Mammary microvascular endothelial cell (primary cell): Measurements from ENCODE around the genes SPATA46, C1orf226, SH2D1B, DDR2, HSD17B7, RGS5 and NUF2.

GRCh38 chr1:161922212-161922899 lies 101.3 kb downstream of the OLFML2B start:
- RAMPAGE, long total RNA = no peak

- RAMPAGE, long total RNA = no peak
Observed at GRCh38 chr1:162002895-162003780, 20.5 kb downstream of the OLFML2B start.

- RAMPAGE, long total RNA = no peak
Observed at GRCh38 chr1:162024166-162024701, 565 bp upstream of the OLFML2B start.

GRCh38 chr1:162374027-162374375 lies 2.7 kb downstream of the SPATA46 start:
- RAMPAGE, long total RNA = no peak

DNA sequence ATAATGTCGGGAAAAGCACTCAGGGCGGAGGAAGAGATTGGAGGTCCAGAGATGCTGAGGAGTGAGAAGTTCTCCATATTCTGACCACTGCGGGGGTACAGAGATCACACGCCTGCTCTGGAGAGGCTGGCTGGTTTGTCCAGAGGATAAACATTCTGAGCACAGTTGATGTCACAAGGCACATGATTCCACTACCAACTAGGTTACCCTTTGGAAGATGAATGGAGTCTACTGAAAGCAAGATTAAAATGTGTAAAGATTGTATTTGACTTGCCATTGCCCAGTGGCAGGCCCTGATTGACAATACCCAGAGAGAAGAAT lies at the start of gene SPATA46:
Gene SPATA46, minus strand, starts transcription at position 141 of the 321 bp plus-strand sequence.
- RAMPAGE, long total RNA = no peak

- RAMPAGE, long total RNA = no peak
Observed at GRCh38 chr1:162381384-162382265, at the start of gene C1orf226. C1orf226 (plus strand) TSS chr1:162381728.

DNA sequence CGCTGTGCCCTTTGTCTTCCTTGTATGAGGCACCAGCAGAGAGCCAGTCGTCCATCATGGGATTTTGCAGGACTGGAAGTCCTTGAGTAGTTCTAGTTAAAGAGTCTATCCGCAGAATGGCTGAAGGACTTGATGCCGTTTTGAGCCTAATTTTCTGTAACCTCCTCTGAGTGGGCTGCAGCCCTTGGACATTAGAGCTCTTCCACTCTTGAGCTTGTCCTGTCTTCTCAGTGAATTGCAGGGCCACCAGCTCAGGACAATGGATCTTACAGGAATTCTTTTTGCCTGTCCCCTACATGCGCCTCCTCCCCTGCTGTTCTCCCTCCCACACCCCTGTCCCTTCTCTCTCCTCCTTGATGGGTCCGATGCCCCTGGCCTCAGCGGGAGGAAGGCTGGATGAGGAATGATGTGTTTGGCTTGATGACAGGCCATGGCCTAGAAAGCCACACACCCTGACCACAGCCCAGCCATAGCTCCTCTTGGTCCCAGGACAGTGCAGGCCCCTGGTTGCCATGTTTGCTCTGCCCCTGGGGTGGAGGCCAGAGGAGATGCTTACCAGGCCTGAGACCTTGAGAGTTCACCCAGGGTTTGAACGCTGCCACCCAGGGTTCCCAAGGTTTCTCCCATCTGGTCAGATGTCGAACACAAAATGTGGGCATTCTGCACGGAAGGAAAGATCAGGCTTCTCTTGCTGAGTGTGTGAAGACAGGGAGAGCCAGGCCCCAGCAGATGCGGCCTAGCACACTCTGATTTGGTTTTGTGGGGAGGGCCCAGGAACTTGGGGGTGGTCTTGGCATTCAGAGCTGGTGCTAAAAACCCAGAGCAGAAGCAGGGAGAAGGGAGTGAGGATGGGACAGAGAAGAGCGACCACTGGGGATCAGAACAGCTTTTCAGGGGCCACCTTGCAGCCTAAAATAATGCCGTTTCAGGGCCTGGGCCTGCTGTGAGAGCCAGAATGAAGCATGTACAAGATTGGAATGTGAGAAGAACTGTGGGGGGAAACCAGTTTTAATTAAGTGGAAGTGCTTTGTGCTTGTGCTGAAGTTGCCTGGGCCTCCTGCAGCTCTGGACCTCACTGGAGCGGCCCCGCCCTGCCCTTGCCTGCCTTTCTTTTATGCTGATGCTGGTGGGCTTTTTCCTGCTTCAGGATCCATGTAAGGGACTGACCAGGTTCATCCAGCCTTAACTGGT lies 2.6 kb downstream of the C1orf226 start:
- RAMPAGE, long total RNA = no peak

DNA sequence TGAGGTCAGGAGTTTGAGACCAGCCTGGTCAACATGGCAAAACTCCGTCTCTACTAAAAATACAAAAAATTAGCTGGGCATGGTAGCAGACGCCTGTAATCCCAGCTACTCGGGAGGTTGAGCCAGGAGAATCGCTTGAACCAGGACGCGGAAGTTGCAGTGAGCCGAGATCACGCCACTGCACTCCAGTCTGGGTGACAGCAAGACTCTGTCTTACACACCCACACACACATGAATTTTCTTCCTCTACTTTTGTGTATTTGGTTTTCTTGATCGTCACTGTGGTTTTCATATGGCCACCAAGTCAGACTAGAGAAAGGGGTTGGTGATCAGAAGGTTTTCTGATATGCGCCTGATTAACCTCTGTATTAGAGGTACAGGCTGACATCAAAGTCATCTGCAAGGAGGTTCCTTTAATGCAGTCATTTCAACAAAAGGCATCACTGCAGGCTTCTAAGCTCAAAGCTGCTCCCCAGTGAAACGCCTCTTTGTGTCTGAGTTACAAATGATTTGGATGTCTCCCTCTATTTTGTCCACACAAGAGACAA lies 11.1 kb downstream of the SH2D1B start:
- RAMPAGE, long total RNA = no peak

- RAMPAGE, long total RNA = no peak
Observed at GRCh38 chr1:162412026-162412361, at the start of gene SH2D1B. SH2D1B (minus strand) TSS chr1:162412136.

GRCh38 chr1:162421732-162422432 lies 9.9 kb upstream of the SH2D1B start:
- RAMPAGE, long total RNA = no peak

DNA sequence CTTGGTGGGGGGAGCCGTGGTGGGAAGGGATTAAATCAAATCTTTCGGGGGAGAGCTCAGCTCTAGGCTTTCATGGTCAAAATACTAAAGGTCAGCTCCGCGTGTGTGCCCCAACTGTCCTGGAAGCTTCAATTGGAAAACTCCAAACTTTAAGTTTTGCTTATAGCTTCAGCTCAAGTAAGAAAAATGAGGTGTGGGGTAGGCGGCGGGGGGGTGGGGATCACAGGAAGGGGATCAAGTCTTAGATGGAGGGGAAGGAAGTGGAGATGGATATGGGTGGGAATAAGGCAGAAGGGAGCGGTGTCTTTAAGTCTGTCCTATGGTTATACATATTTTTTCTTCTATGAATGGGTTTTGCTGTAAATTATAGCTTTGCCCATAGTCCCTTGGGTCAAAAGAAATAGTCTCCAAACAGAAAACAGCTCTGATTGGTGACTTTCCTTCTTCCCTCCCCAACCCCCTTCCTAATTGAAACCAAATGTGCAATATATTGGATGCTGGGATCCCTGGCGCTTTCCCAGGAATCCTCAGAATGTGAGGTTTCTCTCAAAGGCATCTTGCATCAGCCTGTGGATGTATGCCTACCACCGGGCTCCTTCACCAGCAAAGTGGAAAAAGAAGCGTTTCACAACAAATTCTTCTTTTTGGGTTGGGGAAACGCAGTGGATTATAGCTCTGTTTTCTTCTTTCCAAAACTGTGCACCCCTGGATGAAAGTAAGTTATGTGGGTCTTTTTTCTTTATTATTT lies at the start of gene DDR2:
Gene DDR2, plus strand, starts transcription at position 548 of the 748 bp plus-strand sequence.
- RAMPAGE, long total RNA = start-site peak on the plus strand centred at position 432 of the sequence, 277 bp wide, 25 and 13 reads in 2 replicates

DNA sequence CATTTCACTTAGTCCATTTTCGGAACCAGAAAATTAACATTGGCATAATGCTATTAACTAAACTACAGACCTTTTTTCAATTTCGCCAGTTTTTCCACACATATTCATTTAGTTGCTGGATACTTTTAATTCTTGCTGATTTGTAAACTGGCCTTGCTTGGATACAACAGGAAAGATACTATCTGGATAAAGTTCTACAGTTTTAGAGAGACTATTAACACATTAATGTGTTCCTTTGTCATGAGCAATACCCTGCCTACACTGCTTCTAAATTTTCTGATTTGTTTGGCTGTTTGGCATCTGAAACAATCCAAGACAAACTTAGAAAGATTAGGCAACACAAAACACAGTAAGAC lies 5.7 kb upstream of the HSD17B7 start:
- RAMPAGE, long total RNA = no peak

DNA sequence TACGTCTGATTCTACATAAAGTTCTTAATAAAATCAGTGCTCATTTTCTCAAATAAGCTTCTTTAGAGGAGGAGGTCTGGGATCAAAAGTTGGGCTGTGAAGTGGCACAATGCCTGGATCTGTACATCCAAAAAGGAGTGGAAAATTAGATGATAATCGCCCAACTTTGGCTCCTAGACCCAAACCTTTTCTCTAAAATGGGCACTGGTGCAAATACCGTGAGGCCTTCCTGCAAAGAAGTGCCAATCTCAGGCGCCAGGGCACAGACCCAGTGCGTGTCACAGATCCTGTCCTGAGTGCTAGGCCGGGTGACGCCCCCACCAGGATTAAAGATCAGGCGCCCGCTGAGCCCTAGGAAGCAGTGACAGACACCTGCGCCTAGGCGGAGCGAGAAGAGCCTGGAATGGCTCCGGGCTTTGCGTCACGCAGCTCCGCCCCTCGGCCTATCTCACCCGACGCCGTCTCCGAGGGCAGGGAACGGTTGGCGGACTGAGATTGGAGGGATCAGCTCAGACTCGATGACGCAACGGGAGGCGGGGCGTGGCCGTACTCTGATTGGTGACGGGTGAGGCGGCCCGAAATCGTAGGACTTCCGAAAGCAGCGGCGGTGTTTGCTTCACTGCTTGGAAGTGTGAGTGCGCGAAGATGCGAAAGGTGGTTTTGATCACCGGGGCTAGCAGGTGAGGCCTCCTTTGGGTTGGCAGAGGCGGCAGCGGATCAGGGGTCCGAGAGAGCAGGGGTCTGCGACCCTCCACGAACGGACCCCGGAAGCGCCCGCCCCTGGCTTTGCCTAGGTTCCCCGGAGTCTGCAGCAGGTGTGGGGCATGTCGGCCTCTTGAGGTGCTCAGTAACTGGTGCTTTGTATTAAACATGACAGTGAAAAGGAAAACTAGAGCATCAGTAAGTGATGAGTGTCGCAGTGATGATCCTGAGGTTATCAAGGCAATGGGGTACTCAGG lies at the start of gene HSD17B7:
Gene HSD17B7, plus strand, starts transcription at position 547 of the 959 bp plus-strand sequence.
- RAMPAGE, long total RNA = start-site peak on the plus strand centred at position 609 of the sequence, 36 bp wide, 133 and 80 reads in 2 replicates

- RAMPAGE, long total RNA = no peak
Observed at GRCh38 chr1:162792417-162793003, 2.0 kb downstream of the HSD17B7 start.

GRCh38 chr1:162943578-162944047 lies 82.6 kb upstream of the CCDC190 start:
- RAMPAGE, long total RNA = no peak

DNA sequence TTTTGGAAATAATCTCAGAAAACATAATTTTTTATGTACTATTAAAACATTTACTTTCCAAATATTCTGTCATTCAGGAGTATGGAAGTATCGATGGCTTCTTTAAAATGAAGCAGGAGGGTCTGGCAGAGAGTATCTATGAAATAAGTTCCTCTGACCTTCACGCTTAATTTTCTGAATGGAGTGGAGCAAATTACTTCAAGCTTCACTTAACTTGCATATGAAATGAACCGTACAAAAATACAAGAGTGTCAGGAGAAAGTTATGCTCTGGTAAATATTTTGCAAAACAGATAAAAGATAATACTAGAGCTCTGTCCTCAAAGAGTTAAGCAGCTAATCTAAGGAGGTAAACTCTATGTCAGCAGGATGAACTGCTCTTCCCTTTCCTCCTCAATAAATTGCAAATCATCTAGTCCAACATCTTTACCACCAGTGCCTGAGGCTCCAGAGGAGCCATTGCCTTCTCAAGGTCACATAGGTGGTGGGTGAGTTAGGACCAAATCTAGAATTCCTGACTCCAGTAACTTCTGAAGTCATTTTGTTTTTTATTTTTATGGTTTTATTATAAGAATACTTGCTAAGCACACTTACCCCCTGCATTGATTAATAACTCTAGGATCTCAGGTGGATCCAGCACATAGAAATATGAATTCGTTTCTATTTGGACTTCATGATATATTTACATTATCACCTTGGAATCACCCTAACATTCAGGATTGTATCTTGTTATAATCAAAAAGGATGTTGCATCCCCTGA lies 1.5 kb downstream of the RGS4 start:
- RAMPAGE, long total RNA = no peak

DNA sequence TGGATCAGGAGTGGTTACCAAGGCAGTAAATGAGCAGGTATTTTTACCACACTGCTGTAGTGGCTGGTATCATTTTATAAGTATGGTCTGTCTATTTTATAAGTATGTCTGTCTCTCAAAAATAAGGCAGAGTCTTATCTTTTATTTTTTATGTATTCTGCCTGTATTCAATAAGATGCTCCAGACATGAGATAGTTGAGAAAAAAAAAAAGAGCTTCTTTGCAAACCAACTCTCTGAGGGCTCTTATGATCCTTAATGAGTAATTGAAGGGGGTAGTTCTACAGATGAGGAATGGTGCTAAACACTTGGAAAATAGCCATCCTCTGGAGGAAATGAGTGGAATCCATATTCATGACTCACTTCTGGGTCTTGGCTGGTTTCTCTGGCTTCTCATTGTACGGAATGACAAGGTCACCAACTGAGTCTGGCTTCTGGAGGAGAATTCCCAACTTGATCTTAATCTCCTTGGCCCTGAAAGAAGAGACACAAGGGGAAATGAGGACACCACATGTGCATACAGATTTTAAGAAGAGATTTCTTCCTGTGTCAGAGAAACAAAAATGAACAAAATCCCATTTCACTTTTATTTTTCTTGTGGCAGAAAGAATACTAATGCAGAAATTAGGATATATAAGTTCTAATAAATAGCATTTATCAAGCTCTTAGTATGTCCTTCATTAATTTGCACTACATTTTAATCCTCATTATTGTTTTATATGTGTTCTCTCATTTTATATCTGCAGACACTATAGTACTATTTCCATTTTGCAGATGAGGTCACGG lies 34.6 kb downstream of the RGS5 start:
- RAMPAGE, long total RNA = no peak

GRCh38 chr1:163202771-163203567 lies at the start of gene RGS5:
RGS5 (minus strand) TSS chr1:163202916.
- RAMPAGE, long total RNA = no peak

DNA sequence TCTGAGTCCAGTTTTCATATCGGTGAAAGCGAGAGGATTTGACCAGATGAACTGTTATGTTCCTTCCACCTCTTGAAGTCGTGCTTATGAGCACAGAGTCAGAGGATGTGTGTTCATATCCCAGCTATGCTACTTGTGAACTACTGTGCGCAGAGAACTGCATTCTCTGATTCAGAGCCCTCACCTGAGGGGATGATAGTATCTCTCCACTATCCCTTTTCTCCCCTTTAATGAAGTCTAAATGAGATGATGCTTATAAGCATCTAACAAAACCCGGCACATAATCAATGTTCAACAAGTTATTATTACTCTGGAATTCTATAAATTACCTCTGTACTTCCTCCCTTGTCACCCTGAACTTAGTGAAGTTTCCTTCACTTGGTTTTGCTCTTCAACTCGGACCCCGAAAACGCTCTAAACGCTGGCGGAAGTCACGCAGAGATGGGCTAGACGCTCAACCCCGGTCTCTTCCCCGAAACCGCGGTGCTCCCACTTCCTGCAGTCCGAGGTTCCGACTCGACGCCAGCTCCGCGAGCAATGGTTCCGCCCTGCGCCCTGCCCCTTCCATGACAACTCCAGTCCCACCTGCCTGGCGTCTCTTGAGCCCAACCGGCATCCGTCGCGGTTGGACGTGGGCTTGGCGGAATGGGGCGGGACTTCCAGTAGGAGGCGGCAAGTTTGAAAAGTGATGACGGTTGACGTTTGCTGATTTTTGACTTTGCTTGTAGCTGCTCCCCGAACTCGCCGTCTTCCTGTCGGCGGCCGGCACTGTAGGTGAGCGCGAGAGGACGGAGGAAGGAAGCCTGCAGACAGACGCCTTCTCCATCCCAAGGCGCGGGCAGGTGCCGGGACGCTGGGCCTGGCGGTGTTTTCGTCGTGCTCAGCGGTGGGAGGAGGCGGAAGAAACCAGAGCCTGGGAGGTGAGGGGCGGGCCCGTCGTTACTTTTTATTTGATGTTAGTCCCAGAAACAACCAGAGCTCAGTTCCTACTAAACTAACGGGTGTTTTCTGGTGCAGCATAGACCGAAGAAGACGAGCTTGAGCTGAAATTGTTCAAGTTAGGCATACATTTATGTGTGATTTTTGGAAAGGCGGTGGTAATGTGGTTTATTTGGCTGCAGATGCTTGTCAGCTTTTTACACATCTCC lies at the start of gene NUF2:
Gene NUF2, plus strand, starts transcription at position 662 of the 1,148 bp plus-strand sequence.
- RAMPAGE, long total RNA = start-site peak on the minus strand centred at position 467 of the sequence, 68 bp wide, 23 and 23 reads in 2 replicates; start-site peak on the plus strand centred at position 728 of the sequence, 94 bp wide, 609 and 275 reads in 2 replicates

DNA sequence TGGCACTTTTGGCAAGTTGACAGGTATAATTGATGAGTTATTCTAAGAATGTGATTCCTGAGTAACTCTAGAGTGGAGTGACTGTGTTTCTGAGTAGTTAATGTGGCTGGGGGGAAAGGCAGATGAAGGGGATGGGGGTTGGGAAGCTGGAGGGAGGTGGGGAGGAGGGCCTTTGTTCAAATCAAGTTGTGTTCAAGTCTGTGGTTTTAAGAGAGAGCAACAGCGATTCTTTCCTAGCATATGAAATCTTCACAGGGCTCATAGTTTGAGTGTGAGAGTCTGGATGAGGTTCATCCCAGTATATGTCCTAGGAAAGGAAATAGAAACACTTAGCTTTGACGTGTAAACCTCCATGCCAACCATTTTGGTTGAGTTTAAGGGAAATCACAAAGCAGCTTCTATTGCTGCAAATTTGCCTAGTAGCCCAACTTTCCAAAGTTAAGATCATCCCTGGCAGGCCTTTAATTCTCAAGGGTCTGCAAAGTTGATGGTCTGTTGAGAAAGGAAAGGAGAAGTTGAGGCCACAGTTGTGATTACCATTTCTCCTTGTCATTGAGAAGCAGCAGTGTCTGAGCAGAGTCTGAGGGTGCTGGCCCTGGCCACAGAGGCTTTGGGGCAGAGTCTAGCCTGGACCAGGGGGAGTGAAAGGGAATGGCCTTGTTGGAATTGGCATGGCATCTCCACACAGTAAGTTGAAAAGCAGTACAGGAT lies 33.1 kb downstream of the PBX1 start:
- RAMPAGE, long total RNA = no peak